ENCODE data around the genes TCF15, FAM110A, RSPO4 and SIRPD.

- PRO-cap: no peak
Observed at GRCh38 chr20:129853-130526, 12.4 kb upstream of the DEFB126 start.

DNA sequence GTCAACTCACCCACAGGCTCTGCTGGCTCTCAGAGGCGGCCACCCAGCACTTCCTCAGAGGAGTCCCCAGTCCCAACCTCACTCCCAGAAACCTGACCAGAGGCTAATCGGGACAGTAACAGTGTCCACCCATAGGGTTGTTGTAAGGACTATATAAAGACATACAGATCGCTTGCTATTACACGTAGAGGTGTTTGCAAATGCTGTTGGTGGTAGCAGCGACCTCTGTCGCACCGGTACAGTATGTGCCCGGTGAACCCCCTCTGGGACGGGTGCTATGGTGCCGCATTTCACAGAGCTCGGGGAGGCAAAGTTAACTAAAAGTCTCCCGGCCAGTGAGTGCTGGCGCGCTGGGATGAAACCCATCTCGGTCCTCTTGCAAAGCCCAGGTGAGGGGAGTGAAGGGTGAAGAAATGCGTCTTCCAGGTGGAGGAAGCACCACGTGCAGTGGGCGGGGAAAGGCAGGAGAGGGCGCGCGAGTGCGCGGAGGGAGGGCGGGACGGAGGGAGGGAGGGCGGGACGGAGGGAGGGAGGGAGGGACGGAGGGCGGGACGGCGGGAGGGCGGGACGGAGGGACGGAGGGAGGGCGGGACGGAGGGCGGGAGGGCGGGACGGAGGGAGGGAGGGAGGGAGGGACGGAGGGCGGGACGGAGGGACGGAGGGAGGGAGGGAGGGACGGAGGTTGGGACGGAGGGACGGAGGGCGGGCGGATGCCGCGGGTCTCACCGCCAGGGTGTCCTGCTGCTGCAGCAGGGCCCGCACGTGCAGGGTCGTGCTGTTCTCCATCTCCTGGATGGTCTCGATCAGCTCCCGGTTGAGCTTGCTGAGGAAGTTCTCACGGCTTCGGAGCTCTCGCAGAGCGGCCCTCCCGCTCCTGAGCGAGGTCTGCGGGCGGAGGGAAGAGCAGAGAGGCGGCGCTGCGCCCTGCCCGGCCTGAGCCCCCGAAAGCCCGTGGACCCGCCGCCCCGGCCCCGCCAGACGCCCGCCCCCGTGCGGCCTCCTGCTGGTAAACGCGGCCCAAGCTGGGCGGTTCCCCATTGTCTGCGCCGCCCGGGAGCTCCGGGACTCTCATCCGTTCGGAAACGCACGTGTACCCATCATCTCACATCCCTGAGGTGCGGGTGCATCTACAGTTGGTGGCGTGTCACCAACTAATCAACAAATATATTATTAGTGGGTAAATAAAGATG lies 11.7 kb downstream of the C20orf96 start:
- PRO-cap: no peak

- PRO-cap: no peak
Observed at GRCh38 chr20:298862-299319, 1.5 kb downstream of the ZCCHC3 start.

DNA sequence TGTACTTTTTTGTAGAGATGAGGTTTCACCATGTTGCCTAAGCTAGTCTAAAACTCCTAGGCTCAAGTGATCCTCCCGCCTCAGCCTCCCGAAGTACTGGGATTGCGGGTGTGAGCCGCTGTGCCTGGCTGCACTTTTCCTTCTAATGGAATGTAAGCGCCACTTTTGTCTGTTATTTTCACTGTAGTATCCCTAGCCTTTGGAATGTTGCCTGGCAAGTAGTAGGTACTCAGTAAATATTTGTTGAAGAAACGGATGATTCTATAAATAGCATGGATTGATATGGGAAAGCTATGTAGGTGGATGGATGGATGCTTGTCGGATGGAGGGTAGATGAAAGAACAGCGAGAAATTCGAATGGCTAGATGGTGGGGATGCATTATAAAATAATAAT lies 10.3 kb upstream of the TRIB3 start:
- PRO-cap: no peak

DNA sequence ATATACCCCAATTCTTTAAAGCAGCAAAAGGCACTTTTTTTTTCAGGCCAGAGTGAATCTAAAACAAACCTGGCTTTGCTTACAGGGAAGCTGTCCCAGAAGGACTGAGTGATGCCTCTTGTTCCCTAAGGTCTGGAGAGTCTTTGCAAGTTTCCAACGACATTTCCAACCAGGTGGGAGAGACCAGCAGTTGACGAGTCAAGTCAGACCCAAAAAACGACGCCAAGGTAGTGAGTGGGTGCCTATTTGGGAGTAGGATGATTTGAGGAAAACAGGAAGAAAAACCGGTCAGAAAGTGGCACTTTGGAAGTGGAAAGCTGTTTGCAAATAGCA lies 25.0 kb downstream of the TBC1D20 start:
- PRO-cap: no peak

DNA sequence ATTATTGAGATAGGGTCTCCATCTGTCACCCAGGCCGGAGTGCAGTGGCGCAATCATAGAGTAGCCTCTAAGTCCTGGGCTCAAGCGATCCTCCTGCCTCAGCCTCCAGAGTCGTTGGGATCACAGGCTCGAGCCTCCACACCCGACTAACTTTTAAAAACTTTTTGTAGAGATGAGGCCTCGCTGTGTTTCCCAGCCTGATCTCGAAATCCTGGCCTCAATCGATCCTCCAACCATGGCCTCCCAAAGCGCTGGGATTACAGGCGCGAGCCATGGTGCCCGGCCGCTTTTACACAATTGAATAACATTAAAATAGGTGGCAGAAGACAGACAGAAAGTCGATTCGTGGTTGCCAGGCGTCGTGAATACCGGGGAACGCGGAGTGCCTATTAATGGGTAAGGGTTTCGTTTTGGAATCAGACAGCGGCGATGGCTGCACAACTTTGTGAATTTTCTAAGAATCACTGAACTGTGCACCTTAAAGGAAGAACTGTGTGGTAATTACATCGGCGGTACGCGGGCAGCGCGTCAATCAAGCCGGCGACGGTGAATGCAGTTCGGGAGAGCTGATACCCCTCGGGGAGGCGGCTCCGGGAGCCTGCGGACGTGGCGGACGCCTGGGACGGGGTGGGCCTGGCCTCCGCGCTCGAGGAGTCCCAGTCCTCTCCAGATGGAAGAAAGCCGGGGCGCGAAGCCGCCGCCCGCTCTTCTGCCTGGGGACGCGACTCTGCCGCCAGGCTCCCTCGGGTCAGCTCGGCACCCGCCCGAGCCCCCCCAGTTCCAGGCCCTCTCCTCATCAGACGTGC lies 753 bp downstream of the TBC1D20 start:
- PRO-cap: unidirectional peak, plus-strand start at position 669 of the sequence

- PRO-cap: no peak
Observed at GRCh38 chr20:602364-602962, 7.6 kb downstream of the TCF15 start.

GRCh38 chr20:610080-610724 lies at the start of gene TCF15:
Gene TCF15, minus strand, starts transcription at chr20:610309.
- PRO-cap: bidirectional peak, plus-strand start at chr20:610482, minus-strand start at chr20:610309

GRCh38 chr20:833098-834417 lies at the start of gene FAM110A:
Gene FAM110A, plus strand, starts transcription at chr20:833715.
- PRO-cap: bidirectional peak, plus-strand start at chr20:833715, minus-strand start at chr20:833500; unidirectional peak, plus-strand start at chr20:833918

- PRO-cap: no peak
Observed at GRCh38 chr20:973604-974347, 28.3 kb downstream of the RSPO4 start.

DNA sequence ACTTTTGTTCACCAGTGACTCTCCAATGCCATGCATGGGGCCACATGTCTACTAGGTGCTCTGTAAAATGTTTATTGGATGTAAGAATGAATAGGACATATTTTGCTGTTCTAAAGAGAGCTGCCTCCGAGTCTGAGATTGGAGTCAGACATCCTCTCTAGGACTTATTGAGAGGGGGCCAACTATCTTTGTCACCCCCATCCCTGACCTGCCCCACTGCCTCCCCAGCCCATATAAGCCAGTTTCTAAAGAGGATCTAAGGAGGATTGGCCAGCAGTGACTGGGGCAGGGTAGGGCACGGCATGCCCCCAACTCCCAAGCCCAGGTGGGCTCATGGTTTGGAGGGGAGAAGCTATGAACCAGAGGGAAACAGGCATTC lies 16.6 kb downstream of the RSPO4 start:
- PRO-cap: no peak

DNA sequence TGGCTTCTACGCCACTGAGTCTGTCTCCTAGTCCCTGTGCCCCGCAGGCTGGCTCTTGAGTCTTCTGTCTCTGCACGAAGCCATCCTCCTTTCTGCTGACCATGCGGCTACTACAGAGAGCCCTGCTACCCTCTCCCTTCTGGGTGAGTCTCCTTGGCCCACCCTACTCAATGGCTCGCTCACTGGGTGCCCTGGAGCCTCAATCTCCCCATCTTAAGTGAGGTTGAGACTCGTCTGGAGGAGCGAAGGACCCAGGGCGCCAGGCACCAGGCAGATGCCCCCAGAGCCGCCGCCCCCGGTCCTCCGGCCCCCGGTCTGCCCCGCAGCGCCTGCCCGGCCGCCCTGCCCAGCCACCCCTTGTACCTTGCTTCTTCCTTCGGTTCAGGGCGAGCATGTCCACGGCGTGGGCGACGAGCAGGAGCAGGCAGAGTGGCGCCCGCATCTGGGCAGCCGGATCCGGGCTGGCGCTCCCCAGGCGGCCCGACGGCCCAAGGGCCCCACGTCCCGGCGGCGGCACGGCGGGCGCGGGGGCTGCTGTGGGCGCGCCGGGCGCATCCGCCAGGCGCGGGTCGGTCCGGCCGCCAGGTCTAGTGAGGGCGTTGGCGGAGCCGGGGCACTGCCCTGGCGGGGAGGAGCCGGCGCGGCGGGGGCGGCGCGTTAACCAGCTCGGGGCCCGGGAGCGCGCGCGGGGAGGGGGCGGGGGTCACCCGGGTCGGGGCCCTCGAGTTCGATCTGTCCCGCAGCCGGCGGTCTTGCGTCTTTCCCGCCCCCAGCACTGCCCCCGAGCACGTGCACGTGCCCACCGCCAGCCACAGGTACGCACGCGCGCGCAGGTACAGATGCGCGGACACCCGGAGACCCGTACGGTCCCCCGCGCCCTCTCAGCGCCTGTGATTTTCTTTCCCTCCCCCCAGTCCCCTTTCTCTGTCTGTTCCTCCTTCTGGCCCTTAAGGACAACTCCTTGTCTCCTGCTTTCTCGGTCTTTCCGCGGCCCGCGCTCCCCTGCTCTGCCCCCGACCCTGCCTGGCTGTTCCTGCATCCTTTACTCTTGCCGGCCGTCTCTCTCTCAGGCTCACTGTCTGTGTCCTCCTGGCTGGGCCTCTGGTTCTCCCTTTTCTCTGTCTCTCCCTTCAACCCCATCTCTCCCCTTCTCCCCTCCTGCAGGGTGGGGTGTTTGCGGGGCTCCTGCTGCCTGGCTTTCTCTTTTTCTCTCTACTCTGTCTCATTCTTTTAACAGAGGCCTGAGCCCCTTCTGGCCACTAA lies at the start of gene RSPO4:
TSS of gene RSPO4 (minus strand) at position 589 of the 1,263 bp plus-strand sequence.
- PRO-cap: no peak

GRCh38 chr20:1204248-1204881 lies 1.1 kb downstream of the C20orf202 start:
- PRO-cap: unidirectional peak, plus-strand start at chr20:1204823

- PRO-cap: no peak
Observed at GRCh38 chr20:1215695-1216108, 10.1 kb upstream of the RAD21L1 start.

DNA sequence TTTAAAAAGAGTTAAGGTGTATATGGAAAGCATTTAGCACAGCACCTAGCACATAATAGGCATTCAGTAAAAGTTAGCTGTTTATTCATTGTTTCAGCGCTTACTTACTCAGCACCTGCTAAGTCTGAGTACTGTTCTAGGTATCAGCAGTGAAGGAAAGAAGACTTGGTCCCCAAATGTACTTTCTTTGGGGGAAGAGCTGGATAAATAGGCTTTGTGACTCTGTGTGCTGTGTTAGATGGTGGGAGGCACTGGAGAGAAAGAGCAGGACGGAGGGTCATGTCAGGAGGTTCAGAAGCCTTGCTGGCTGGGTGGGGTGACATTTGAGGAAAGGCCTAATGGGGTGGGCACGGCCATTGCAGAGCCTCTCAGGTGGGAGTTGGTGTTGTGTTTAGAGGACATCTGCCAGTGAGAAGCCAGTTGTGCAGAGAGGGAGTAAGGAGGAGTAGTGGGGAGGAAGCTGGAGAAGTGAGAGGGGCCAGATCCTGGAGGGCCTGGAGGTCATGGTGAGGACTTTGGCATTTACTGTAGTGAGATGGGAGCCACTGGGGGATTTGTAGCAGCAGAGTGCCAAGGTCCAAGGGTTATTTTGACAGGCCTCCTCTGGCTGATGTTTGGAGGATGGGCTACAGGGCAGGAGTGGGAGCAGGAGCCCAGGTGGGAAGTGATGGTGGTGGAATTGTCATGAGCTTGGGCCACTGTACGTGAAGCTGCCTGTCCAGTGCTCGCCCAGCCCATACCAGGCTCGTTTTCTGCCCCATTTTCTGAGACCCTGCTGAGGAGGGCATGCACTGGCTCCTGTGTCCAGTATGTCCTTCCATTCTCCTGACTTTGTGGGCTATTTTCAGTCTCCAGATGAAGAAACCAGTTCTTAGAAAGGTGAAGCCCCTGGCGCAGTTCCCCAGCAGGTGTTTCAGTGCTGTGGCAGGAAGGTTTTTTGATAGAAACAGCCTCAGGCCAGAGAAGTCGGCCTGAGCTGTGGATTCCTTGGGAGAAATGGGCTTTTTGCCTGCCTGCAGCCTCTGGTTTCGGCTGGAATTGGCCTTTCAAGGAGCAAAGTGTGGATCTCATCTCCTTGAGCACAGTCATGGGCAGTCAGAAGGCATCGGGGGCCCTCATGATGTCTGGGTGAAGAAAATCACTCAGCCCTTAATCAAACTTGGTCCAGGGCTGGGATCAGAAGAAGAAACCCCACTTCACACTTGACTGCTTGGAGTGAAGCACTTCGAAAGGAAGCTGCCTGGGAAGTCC lies 777 bp downstream of the SDCBP2 start:
- PRO-cap: no peak

- PRO-cap: no peak
Observed at GRCh38 chr20:1336146-1336479, 7.2 kb upstream of the SDCBP2 start.

DNA sequence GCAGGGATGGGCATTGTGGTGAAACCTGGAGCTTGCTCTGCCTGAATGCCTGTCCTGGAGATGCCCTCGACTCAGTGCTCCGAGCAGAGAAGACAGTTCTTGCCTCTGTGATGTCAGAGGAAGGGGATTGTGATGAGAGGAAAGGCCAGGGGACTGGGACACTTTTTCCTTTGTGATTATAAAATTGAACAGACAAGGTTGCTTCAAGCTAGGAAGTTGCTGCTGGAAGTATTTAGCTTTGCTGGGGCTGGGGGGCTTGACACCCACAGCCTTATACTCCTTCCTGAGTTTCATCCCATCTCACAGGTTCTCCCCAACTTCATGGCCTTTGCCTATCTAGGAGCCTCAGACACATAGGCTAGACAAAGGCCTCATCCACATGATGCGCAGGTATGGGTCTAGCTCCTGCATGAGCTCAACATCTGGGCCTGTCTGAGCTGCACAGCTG lies at the start of gene SIRPD:
TSS of gene SIRPD (minus strand) at position 66 of the 448 bp plus-strand sequence.
- PRO-cap: no peak

DNA sequence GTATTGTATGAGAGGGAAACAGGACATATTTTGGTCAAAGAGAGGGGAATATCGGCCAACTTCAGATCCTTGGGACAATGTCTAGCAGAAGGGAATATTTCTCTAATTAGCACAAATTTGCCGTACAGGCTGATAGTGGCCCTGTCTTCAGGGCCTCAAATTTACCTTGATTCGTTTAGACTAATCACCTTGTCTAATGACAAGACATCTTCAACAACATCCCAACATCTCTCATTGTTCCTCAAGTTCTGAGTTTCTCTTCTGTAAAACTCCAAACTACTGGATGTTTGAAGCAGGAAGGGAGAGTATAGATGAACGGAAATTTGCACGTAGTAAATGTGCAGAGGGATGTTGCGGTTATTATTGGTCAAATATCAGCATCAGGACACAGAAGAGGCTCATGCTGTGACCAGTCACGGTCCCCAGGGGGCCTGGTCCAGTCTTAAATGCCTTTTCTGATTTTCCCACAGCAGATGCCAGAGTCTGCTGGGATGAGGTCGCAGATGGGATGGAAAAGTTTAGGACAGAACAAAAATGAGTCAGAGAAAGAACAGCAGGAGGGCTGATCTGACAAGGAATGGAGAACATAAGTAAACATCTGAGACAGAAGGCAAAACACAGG lies 11.6 kb upstream of the SIRPG start:
- PRO-cap: bidirectional peak, plus-strand start at position 542 of the sequence, minus-strand start at position 362 of the sequence

- PRO-cap: no peak
Observed at GRCh38 chr20:1820565-1821078, 74.6 kb upstream of the SIRPA start.

DNA sequence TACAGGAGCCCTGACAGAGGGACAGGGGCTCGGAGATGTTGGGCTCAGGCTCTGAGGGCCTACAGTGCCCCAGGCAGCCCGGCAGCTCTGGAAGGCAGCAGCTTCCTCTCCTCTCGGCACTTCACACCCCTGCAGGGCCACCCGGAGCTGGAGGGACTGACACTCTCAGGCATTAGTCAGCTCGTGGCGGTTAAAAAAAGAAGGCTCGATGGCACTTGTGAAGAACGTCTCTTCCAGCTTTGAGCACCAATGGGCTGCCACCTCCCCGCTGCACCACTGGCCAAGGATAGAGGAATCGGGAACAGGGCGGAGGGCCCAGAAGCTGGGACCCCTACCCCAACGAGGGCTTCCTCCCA lies 62.5 kb upstream of the SIRPA start:
- PRO-cap: unidirectional peak, minus-strand start at position 131 of the sequence

All from cardiac septum (tissue), 1 donor.